ENCODE results near the gene CLDN20.

GRCh38 chr6:155091809-155092094 is 96.6 kb downstream of the TIAM2 start:
- PRO-cap, result no peak
- RAMPAGE, long total RNA, 3 experiments, result no peak in any of the 3 experiments

DNA sequence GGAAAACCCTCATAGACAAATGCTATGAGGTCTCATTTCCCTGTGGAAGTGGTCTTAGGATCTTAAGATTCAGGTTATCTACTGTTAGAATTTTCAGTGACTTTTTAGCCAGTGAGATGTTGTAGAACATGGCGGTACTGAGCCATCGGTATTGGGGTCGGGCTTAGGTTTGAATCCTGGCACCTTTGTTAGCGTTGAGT is 118.7 kb upstream of the CLDN20 start:
- PRO-cap, result no peak
- RAMPAGE, long total RNA, 3 experiments, result no peak in any of the 3 experiments

DNA sequence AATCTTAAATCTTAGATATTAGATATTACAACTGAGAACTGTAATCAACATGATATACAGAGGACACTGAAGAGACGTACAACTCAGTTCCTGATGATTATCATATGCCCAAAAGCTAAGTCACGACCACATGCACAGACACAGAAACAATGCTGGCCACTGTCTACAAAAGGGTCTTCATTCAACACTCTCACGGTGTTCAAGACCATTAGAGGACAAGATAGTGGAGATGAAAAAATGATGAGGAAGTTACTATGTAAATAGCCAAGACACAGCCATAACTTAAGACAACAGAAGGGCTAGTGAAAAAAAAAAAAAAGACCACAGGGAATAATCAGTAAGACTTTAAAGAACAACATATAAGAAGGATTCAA is at the start of gene CLDN20:
Gene CLDN20, plus strand, starts transcription at position 373 of the 374 bp plus-strand sequence.
- PRO-cap, result no peak
- RAMPAGE, long total RNA, 3 experiments, result no peak in any of the 3 experiments

DNA sequence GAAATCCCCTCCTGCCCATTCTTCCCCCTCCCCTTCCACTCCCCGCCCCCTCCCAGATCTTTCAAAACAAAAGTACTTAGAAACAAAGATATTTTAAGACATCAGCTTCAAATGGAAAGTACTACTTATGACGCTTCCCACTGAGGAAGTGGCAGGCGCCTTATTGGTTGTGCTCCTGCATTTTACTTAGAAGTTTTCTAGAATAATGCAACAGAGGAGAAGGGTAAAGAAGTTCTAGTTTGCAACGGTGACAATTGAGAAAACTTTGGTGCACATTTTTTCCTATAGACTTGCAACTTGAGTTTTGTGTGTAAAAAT is 37.1 kb downstream of the NOX3 start:
- PRO-cap, result no peak
- RAMPAGE, long total RNA, 3 experiments, result no peak in any of the 3 experiments

- PRO-cap, result no peak
- RAMPAGE, long total RNA, 3 experiments, result no peak in any of the 3 experiments
Measured at GRCh38 chr6:155834969-155835404, 379.3 kb upstream of the NOX3 start.

DNA sequence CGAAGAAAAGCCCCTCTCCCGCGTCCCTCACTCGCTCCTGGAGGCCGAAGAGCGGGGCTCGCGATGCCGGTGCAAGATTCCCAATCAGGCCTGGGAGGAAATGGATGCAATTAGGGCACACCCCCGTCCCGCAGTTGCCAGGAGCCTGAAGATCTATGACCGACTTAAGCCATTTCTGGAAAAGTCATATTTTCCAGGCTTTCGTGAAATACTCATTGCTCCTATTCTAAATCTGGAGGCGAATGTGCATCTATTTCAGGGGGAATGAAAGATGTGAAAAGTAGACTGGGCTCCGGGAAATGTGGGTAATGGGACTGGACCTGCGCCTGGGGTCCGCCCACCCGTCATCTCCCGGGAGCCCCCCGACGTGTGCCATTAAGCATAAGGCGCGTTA is 89.6 kb upstream of the ARID1B start:
- PRO-cap, result no peak
- RAMPAGE, long total RNA, 3 experiments, result no peak in any of the 3 experiments

DNA sequence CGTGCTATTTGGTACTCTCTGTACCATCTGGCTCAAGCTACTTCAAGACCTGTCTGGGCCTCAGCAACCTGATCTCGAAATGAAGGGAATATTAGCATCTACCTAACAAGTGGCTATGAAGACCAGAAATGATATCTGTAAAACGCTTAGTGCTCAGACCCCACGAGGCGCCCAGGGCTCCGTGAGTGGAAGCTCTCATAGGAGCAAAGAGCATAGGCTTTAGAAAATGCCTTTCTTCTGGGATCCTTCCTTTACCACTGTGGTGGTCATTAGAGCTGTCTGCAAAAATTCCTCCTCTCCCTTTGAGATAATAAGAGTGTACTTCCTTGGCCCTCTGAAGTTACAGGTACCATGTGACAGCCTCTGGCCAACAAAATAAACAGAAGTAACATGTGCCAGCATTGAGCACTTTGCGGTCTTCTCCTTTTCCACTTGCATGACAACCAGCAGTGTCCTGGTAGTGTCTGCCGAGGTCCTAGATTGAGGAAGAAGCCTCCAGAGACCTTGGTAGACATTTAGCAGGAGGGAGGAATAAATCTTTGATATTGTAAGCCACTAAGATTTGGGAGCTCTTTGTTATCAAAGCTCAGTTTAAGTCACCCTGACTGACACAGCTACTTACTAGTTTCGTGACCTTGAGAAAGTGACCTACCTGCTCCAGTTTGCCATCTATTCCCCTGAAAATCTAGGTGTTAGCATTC is 87.6 kb upstream of the ARID1B start:
- PRO-cap, result no peak
- RAMPAGE, long total RNA, 3 experiments, result no peak in any of the 3 experiments

GRCh38 chr6:156720514-156720944 is 56.6 kb upstream of the ARID1B start:
- PRO-cap, result no peak
- RAMPAGE, long total RNA, 3 experiments, result no peak in any of the 3 experiments

DNA sequence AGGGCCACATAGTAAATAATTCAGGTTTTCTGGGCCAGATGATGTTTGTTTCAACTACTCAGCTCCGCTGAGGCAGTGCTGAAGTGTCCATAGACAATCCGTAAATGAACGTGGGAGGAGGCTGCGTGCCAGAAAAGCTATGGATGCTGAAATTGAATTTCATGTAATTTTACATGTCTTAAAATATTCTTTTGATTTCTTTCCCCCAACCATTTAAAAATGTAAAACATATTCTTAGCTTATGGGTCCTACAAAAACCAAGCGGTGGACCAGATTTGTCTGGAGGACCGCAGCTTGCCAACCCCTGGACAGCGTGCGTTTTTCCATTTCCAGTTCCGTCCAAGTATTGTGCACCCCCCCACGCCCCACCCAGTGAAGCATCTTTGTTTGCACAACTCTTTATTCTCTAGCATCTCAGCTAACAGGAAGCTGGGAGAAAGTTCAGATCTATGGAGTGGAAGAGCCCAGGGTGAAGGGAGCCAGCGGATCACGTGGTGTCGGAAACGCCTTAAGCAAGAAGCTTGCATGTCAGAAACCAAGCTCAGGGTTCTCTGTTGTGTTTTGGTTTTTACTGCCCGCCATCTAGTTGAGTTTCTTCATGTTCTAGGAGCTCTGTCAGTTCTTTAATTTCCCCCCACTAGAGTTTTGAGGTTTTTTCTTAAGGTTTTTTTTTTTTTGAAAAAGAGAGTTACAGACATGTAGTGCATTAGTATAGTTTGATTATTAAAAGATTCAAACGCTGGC is 29.8 kb downstream of the ARID1B start:
- PRO-cap, result no peak
- RAMPAGE, long total RNA, 3 experiments, result no peak in any of the 3 experiments

- PRO-cap, result no peak
- RAMPAGE, long total RNA, 3 experiments, result start-site peak on the plus strand in 2 of 3 experiments, at chr6:156861938-156862350 at its widest, 5 to 6 reads per replicate
Measured at GRCh38 chr6:156861484-156862610, 84.7 kb downstream of the ARID1B start.

GRCh38 chr6:156963437-156964406 is 186.5 kb downstream of the ARID1B start:
- PRO-cap, result no peak
- RAMPAGE, long total RNA, 3 experiments, result no peak in any of the 3 experiments

DNA sequence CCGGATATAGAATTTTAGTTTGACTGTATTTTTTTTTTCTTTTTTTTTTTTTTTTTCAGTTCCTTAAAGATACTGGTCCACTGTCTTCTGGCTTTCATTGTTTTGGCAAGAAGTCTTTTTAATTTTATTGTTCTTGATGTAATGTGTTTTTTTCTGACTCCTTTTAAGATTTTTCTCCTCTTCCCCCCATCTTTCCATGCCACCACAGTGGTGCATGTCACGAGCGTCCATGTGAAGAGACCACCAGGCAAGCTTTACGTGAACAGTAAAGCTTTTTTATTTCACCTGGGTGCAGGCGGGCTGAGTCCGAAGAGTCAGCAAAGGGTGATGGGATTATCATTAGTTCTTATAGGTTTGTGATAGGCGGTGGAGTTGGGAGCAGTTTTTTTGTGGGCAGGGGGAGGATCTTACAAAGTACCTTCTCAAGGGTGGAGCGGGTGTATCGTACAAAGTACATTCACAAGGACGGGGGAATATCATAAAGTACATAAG is 198.4 kb downstream of the ARID1B start:
- PRO-cap, result no peak
- RAMPAGE, long total RNA, 3 experiments, result no peak in any of the 3 experiments

DNA sequence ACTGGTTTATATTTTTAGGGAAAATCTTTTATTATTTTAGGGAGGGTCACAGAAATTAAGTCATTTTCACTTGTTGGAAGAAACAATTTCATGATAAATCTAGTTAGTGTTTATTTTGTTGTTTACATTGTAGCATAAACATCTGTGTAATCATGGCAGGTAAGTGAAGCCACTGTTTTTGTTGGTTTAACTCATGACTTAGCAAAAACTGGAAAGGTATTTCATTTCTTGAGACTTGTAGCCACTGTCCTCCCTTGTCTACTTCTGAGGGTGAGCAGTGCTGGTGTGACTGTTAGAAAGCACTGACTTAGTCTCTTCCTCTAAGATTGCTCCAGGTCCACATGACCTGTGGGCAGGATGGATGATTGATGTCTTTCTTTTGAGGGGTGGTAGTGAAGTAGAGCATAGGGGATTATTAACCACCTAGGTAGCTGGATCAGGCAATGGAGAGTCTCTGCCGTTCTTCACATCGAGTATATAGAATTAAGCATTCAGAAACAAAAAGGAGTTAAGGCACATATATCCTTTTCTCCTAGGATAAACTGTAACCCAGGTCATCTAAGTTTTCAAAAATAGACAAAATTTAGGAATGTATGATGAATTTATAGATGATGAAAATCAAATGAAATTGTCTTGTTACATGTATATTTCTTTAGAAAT is 203.8 kb downstream of the ARID1B start:
- PRO-cap, result no peak
- RAMPAGE, long total RNA, 3 experiments, result no peak in any of the 3 experiments

- PRO-cap, result no peak
- RAMPAGE, long total RNA, 3 experiments, result no peak in any of the 3 experiments
Measured at GRCh38 chr6:157008750-157009653, 231.8 kb downstream of the ARID1B start.

DNA sequence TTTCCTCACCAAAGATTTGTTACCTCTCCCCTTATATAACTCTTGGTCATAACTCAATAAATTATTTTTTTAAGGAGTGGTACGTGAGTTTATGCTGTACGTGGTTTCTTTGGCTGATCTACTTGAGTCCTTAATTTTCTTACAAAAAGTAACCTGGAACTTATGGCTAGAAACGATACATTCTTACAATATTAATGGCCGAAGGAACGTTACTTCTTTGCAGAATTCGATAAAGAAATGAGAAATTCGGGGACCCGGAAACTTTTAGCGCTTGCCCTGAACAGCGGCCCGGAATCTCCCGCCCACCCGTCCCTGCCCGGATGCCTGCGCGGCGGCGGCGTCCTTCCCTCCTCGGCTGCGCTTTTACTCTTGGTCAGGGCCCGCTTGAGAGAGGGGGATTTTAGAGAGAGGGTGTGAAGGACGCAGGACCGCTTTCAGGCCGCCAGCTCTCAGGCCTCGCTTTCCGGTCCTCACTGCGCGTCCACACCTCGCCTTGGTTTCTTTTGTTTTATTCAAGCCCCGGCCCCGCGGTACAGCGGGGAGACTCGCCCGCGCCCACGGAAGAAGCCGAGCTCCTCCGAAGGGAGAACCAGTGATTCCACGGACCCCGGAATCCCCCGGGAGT is 243.7 kb downstream of the ARID1B start:
- PRO-cap, result bidirectional peak, plus-strand start at position 309 of the sequence, minus-strand start at position 365 of the sequence
- RAMPAGE, long total RNA, 3 experiments, result no peak in any of the 3 experiments

GRCh38 chr6:157050641-157051280 is 272.6 kb downstream of the TMEM242 start:
- PRO-cap, result no peak
- RAMPAGE, long total RNA, 3 experiments, result no peak in any of the 3 experiments

DNA sequence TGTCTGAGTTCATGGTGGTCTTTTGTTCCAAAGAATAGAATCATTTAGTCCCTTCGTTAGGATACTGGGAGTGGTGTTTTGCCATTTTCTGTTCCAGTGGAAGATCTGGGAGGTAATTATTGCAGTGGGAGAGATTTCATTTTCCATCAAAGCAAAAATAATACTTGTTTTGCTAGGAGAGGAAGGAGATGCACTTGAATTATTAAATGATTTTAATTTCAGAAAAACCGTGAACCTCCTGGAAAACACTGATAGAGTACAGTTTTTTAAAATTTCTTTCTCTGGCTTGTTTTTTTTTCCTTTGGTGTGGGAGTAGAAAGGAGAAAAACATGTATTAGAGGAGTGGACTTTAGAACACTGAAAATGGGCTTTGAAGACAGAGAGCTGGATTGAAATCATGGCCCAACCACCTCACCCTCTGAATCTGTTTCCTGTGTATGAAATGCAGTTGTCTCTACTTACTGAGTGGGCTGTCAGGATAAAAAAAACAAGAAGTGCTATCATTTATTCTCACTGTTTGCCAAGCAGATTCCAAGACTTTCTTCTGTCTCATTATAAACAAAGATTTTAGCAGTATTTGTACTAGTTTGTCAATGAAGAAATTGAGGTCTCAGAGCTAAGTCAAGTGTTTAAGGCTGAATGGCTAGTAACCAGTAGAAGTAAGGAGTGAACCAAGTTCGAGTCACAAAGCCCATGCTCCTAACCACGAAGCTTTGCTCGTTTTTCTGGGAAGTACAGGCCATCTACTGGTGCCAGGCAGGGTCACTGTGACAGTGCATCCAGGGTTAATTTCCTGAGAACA is 256.5 kb downstream of the TMEM242 start:
- PRO-cap, result no peak
- RAMPAGE, long total RNA, 3 experiments, result no peak in any of the 3 experiments

- PRO-cap, result no peak
- RAMPAGE, long total RNA, 3 experiments, result no peak in any of the 3 experiments
Measured at GRCh38 chr6:157244074-157244607, 79.2 kb downstream of the TMEM242 start.

GRCh38 chr6:157317020-157318162 is 5.9 kb downstream of the TMEM242 start:
- PRO-cap, result no peak
- RAMPAGE, long total RNA, 3 experiments, result no peak in any of the 3 experiments

DNA sequence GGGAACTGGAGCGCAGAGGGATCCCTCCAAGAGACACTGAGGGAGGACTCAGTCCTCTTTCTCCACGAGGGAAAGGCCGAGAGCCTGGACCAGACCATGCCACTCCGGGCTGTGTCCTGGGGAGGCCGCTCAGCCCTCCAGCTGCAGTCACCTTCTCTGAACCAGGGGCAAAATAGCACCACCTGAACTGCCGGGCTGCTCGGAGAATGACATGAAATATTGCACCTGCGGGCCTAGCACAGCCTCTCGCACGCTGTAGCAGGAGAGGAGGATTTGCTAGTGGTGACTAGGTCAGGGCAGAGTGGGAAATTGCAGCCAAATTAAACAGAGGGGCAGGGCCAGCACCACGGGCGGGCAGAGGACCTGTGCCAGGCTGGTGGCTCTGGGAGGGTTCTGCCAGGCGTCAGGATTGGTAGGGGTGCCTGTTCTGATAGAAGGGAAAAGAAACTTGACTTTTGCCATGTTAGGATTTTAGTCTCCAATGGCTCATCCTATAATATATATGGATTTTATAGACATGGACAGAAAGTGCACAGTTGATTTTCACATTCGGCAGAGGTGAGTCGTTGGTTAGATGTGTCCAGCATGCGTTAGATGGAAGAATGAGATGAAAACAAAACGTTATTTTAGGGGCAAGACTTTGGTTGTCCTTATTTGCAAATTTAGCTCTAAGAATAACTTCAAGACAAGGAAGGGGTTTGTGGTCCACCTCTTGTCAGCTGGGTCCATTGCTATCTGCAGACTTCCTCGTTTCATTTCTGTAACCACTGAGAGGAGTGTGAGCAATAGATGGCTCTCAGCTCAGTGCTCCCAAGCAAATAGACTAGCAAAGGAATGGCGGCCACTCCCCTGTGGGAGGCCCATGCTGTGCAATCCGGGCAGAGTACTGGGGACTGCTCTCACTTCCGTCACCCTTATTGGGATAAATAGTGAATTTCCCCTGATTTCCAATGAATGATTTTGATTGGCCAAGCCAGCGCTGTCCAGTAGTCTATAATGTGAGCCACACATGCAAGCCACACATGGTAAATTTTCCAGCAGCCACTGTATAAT is 176.3 kb downstream of the ZDHHC14 start:
- PRO-cap, result no peak
- RAMPAGE, long total RNA, 3 experiments, result no peak in any of the 3 experiments

All from tibial nerve (tissue), 3 donors.